Smooth muscle cell (in vitro differentiated cells): ENCODE measurements around the genes KLHL28 and FANCM.

- RAMPAGE, long total RNA = no peak
These were observed 43.1 kb downstream of the MIA2 start for GRCh38 chr14:39276860-39277252.

DNA sequence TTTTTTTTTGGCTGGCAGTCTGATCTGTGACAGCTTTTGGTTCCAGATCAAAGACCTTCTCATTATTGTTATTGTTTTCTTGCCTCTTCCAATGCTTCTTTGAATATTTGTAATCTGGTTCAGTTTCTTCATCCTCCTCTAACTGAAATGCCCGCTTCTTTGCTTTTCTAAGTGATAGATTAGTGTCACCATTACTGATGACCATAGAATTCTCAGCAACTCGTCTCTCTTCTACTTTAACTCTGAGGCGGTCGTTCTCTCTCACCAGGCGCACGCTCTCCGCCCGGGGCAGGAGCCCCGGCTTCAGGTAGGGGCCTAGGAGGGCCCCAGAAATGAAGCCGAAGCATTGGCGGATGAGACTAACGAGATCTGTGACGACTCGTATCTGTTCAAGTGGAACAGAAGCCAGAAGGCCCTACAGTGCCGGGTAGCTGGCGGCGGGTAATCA is 45.6 kb downstream of the FBXO33 start:
- RAMPAGE, long total RNA = no peak

DNA sequence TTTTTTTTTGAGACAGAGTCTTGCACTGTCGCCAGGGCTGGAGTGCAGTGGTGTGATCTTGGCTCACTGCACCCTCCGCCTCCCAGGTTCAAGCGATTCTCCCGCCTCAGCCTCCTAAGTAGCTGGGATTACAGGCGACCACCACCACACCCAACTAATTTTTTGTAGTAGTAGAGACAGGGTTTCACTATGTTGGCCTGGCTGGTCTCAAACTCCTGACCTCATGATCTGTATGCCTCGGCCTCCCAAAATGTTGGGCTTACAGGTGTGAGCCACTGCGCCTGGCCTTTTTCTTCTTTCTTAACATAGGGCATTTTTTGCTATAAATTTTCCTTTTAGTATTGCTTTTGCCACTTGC is 21.1 kb downstream of the FBXO33 start:
- RAMPAGE, long total RNA = no peak

- RAMPAGE, long total RNA = no peak
These were observed 893.8 kb upstream of the FBXO33 start for GRCh38 chr14:40326011-40326544.

DNA sequence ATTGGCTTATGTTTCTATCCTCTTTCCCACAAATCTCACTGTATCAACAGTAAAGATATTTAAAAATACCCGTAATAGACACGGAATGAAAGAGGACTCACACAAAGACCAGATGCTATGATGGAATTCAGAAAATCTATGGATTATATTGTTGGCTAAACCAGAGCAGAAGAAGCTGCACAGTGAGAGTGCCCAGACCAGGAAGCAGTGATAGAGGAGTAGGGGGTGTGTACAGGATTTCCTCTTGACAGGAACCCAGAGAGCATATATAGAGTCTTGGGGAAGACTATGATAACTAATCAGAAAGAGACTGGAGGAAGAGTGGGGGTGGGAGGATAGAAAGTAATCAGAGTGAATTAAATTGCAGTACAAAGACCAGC is 1013.6 kb upstream of the FBXO33 start:
- RAMPAGE, long total RNA = no peak

DNA sequence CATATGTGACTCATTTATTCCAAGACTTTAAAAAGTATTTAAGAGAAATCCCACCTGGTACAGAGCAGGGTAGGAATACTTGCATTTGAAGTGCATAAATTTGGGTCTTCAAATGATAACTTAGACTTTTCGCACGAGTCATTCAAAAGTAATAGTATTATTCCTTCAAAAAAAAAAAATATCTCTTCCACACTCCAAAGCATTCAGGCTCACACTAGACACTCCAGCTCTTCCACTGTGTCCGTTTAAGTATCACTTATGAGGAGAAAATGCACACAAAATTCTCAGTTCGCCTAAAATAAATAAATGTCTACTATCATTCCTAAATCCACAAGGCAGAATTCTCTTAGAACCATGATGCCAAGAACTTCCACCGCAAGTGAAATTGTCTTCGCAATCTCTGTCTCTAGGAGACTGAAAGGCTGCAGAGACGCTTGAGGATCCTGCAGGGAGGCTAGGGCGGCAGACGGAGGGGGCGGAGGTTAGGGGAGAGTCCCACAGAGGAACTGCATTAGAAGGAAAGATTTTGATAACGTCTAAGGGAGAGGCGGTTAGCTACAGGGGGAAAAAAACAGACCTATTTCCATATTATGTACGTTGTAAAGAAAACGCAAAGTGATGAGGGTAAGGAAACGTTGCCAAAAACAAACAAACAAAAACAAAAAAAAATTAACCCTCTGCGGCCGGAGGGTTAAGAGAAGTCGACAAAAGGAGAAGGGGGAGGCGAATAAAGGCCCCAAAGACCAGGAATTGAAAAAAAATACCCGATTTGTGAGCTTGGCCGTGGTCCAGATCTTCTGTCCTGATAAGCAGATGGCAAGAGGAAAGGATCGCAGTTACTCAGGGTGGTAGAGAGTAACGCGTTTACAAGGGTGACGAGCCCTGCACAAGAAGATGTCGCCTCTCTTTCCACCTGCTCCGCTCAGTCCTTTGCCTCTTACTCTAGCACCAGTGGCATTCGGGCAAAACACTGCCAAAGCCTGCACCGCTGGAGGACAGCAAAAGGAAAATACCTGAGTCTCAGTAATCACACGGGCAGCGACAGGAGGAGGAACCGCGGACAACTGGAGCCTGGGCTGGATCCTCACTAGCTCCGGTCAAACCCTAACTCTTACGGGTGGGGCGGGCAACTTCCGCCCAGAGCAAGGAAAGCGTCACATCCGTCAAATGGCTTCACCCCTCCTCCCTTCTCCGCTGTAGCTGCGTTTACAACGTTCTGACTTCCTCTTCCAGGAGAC is at the start of gene KLHL28:
KLHL28 (minus strand) TSS at position 1,115 of the 1,238 bp plus-strand sequence.
- RAMPAGE, long total RNA = start-site peak on the minus strand centred at position 1,093 of the sequence, 41 bp wide, 38 and 167 reads in 2 replicates

DNA sequence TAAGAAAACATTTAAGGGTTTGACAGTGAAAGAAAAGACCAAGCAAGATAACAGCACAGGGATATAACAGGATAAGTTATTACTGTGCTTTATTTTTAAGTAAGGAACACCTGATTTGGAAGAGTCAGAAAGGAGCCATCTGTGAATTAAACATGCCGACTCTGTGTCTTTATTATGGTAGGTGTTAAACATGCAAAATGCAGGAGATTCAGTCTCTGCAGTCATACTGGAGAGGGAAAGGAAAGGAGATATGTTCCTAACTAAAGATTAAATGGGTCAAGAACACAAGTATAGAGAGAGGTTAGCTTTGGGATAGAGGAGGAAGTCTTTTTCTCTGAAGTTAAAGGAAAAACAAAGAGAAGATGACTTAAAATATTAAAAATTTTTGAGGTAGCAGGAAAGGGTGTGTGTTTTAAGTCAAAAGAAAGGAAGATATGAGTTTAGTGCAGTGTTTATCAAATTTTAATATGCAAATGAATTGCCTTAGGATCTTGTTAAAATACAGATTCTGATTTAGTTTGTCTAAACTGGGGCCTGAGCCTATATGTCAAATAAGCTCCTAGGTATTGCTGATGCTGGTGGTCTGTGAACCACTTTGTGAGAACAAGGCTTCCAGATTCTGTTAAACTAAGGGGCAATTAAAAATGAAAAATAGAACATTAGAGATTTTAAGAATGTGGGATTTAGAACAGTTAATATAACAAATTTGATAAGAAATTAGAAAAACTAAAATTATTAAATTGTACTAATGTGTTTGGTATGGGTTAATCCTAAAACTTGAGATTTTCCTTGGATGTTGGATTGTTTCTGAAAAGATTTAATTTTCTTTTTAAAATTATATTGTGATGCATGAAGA is 21.2 kb downstream of the TOGARAM1 start:
- RAMPAGE, long total RNA = no peak

GRCh38 chr14:45135455-45136506 is at the start of gene FANCM:
Gene FANCM, plus strand, starts transcription at chr14:45135930.
- RAMPAGE, long total RNA = no peak

GRCh38 chr14:45253723-45254373 is 846 bp upstream of the MIS18BP1 start:
- RAMPAGE, long total RNA = no peak

- RAMPAGE, long total RNA = no peak
These were observed 658.2 kb upstream of the MDGA2 start for GRCh38 chr14:48333694-48333893.

DNA sequence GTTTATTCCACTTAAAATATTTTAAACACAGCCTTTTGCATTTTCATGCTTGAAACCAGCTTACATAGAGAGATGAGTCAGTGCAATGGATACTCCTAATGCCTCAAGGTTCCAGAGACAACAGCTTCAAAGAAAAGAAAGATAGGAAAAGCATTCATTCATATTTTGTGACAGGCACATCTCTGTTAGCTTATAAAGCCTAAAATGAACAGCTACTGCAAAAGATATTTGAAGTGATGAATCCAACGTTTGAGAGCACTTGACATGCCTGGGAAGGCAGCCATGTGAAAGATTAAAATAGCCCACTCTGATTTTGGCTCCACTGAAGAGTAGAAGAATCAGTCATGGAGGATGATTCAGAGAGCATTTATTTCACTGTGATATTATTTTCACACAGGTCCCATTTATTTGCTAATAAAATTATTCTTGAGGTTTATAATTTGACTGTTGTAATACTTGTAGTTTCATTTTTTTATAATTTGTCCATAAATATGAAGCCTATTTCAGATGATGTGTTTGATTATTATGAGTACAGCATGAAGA is 814.4 kb downstream of the RPS29 start:
- RAMPAGE, long total RNA = no peak

DNA sequence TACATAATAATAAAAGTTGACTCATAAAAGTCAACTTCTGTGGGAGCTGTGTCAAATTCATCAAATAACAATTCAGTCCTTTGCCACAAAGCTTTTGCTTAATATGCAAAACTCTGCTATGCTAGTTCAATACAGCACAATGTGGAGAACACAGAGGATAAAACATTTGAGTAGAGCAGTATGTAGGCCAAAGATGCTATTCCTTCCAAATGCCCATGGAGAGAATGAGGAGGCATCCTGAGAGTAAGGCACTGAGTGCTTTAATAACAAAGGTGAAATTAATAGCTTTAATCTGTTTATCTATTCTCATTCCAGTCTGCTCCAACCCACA is 685.9 kb downstream of the RPS29 start:
- RAMPAGE, long total RNA = no peak

DNA sequence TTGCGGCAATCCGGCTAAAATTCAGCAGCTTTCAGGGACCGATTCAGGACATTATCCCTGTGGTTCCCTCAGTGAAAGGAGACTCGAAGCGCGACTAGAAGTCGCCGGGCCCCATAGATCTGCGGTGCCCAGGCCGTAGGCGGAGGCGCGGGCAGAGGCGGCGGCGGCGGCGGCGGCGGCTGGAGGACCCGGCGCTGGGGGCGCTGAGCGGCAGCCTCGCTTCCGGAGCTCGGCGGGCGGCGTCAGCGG is 181 bp upstream of the KLHDC2 start:
- RAMPAGE, long total RNA = no peak

- RAMPAGE, long total RNA = no peak
These were observed 3.7 kb downstream of the KLHDC2 start for GRCh38 chr14:49771576-49772068.

DNA sequence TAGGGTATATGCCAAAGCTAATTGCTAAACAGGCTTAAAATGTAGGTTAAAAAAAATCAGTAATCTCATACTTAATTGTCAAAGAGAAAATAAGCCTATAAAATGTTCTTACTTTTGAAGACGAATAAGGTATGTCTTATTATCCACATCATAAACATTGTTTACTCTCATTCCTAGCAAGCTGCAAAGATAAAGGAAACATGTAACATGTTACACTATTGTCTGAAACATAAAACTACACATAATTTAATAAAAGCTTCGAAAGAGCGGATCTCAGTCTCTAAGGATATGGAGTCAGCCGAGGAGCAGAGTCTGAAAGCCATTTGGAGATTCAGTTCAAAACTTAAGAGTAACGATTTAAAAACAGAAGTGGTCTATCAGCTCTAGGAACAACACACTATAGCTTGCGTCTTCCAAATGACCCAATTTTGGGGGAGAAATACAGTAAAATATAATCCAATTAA is 861 bp downstream of the NEMF start:
- RAMPAGE, long total RNA = no peak

DNA sequence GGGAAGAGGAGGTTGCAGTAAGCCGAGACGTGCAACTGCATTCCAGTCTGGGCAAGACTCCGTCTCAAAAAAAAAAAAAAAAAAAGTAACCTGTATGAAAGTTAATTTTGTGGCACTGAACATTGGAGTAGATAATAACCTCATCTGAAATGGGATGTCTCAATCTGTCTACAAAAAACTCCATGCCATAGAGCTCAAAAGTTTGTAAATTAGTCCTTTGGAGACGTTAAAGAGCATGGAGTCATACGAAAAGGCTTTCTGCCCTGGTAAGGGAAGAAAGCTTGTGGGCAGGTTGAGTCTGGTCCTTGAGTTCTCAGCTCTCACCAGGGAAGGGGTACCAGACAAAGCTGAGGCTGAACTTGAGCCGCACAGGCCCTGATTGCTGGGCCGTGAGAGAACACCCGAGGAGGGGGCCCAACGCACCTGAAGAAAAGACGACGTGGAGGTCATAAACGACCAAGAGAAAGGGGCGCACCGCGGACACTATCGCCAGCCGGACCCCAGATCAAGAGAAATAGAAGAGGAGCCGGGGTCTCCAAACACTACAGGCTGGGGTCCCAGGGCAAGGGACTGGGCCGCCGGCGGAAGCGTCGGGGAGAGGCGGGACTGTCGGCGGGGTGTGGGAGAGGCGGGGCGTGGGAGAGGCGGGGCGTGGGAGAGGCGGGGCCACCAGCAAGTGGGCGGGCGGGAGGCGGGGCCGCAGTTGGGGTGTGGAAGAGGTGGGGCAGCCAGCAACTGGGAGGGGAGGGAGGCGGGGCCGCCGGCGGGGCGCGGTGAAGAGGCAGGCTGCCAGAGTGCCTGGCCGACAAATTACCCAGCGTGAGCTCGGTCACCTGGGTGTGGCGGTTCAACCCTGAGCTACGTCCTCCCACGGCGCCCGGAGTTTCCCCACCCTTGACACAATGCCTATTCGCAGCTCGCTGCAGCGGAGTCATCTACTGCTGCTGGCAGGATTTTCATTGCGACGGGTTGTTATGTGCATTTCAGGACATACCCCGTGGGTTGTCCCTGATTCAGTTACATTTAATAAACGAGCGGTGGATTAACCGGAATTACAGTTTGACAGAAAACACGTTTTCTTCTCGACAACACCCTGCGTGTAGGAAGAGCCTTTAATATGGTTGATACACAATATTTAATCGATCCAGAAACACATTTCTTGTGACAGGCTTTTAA is 15.4 kb upstream of the NEMF start:
- RAMPAGE, long total RNA = no peak

DNA sequence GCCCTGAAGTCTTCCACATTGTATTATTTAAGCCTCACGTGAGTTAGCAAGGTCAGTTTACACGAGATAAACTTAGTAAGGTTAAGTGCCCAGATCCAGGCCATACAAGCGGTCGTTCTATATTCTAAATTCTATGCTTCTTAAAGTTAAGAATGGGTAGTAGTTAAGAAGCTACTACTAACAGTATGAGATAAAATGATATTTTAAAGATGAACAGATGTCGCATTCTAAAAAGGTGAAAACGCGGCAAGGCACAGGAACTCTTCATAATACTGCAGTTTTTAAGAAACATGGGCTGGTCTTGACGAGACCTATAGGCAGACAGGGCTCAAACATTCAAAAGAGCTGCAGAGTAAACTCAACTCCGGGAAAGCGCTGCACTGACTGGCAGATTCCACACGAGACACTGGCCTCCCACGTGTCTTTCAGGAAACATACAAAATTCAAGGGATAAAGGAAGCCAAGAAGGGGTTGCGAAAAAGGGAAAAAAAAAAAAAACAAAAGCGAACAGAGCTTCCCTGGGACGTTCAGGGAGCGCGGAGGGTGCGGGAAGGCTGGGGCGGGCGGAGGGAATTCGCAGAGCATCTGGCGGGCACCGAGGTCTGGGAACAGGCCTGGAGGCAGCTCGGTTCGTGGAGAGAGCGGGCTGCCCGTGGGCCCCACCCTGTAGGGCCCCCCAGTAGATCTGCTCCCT is 636 bp upstream of the ARF6 start:
- RAMPAGE, long total RNA = no peak

DNA sequence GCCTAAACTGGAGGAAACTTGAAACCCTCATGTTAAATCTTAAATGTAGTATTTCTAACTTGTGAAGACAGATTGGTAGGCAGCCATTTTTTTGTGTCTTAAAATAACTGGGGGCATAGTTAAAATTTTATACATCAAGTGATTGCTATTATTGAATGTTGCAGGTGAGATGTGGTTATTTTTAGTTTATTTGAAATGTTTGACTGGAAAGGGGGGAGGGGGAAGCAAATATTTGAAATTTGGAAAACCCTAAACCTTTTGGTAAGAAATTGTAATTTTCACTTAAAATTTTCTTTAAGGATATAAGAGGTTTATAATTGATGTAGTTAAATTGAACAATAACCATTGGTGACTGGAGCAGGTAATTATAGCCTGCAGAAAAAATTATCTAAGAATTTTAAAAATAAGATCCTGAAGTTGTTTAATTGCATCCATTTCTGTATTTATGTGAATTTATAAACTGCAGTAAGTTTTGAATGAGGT is 3.6 kb downstream of the ARF6 start:
- RAMPAGE, long total RNA = no peak

GRCh38 chr14:49962227-49963321 is 69.7 kb downstream of the ARF6 start:
- RAMPAGE, long total RNA = no peak

DNA sequence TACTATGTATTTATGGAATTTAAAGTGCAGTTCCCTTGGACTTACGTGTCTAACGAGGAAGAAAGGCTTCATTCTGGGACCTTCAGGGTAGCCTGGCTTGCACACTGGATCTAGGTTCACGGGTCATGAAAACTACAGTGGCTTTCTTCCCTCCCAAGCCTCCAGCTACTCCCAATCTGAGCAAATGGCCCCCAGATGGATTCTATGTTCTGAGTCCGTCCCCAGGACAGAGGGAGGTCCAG is 77.2 kb downstream of the ARF6 start:
- RAMPAGE, long total RNA = no peak